OVCAR3 (cell line): ENCODE measurements around a stretch of chr6.

DNA sequence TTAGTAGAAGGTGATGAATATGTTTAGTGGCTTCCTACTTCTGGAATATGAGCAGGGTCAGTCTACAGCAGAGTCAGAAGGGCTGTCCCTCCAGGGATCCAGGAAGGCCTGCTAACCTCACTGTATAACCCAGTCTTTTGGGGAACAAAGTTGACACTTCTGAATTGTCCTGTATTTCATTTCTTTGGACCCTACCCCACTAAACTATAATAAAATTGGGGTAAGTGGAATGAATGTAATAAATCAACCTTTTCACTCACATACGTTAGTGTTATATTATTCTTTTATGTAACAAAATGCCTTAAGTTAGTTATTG, 191.0 kb downstream of the CD109 start:
- RRBS, result no CpG with 5 or more reads among the region's 1 CpG

DNA sequence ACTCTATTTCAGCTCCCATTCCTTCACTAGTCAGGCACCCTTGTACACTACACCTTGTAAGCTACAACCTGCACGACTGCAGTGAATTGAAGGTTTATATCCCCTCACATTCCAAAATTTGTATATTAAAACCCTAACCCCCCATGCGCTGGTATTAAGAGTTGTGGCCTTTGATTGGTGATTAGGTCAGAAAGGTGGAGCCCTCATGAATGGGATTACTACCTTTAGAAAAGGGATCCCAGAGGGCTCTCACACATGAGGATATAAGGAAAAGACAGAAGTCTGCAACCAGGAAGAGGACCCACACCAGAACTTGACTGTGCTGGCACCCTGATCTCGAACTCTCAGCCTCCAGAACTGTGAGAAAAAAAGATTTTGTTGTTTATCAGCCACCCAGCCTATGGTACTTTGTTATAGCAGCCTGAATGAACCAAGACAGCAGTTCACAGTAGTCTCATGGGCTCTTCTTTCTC, 47.2 kb upstream of the TMEM30A start:
- RRBS, result no CpG with 5 or more reads among the region's 3 CpGs

- RRBS, result no CpG with 5 or more reads among the region's 19 CpGs
These were observed 65.0 kb upstream of the TMEM30A start for GRCh38 chr6:75349574-75350026.

GRCh38 chr6:75602221-75603242, 852 bp downstream of the SENP6 start:
- RRBS, result 4% methylated on average over 33 of the region's 75 CpGs

GRCh38 chr6:75703997-75704425, 45.0 kb upstream of the MYO6 start:
- RRBS, result no CpG with 5 or more reads among the region's 7 CpGs

- RRBS, result no CpG with 5 or more reads among the region's 24 CpGs
These were observed 586.5 kb downstream of the HTR1B start for GRCh38 chr6:76876731-76877310.

GRCh38 chr6:77258747-77259423, 204.4 kb downstream of the HTR1B start:
- RRBS, result no CpG with 5 or more reads among the region's 4 CpGs

DNA sequence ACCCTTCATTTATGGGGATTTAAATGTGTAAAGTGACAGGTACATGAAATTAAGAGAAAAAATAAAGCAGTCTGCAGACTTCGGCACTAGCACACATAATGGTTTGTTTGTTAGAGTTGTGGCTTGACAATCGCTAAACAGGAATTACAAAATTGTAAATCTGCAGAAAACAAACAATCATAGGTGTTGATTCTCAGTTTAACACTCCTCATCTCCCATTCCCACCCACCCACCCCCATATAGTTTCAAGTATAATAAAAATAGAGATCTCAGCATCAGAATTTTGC, 2.0 kb downstream of the HTR1B start:
- RRBS, result no CpG with 5 or more reads among the region's 2 CpGs

GRCh38 chr6:77834870-77835119, 182.0 kb downstream of the MEI4 start:
- RRBS, result no CpG with 5 or more reads among the region's 2 CpGs

GRCh38 chr6:79233473-79234324, 155.6 kb upstream of the PHIP start:
- RRBS, result 10% methylated on average over 14 of the region's 51 CpGs

- RRBS, result 7% methylated on average over 6 of the region's 45 CpGs
These were observed 156.5 kb upstream of the PHIP start for GRCh38 chr6:79234325-79235145.

- RRBS, result 3% methylated on average over 15 of the region's 35 CpGs
These were observed 146.9 kb downstream of the SH3BGRL2 start for GRCh38 chr6:79777756-79778754.

GRCh38 chr6:80020370-80020795, 15.9 kb downstream of the TTK start:
- RRBS, result no CpG with 5 or more reads among the region's 3 CpGs

GRCh38 chr6:80301011-80301685, 194.7 kb downstream of the BCKDHB start:
- RRBS, result no CpG with 5 or more reads among the region's 4 CpGs

DNA sequence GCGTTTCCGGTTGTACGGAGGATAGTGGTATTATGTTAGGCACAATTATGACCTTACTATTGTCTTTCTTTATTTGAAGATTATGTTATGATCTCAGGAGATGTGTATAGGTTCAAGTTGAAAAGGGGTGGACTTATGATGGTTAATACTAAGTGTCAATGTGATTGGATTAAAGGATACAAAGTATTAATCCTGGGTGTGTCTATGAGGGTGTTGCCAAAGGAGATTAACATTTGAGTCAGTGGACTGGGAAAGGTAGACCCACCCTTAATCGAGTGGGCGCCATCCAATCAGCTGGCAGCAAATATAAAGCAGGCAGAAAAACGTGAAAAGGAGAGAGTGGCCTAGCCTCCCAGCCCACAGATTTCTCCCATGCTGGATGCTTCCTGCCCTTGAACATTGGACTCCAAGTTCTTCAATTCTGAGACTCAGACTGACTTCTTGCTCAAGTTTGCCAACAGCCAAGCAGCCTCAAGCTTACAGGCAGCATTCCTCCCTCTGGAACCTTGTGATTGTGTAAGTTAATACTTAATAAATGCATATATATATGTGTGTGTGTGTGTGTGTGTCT, 284.2 kb downstream of the BCKDHB start:
- RRBS, result no CpG with 5 or more reads among the region's 6 CpGs

GRCh38 chr6:80527442-80528682, 421.4 kb downstream of the BCKDHB start:
- RRBS, result no CpG with 5 or more reads among the region's 8 CpGs

DNA sequence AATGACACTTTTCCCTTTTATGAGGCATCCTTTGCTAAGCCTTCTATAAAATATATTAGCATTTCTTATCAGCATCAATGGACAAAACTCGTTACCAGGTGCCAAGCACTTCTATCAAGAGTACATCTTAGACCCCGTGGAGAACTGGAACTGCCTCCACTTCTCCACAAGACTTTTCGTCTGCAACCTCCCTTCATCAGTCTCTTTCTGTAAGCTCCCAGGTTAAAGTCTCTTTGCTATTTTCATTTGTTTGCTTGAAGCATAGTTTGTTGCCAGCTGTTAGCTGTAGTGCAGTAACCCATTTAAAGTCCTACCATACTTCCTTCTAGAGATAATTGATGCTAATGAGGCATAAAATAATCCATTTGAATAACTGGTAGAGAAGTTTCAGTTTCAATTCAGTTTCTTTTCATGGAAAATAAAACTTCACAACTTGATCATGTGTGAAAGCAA, 68.3 kb upstream of the TENT5A start:
- RRBS, result no CpG with 5 or more reads among the region's 3 CpGs

GRCh38 chr6:82143025-82143470, 104.5 kb downstream of the IBTK start:
- RRBS, result no CpG with 5 or more reads among the region's 10 CpGs

DNA sequence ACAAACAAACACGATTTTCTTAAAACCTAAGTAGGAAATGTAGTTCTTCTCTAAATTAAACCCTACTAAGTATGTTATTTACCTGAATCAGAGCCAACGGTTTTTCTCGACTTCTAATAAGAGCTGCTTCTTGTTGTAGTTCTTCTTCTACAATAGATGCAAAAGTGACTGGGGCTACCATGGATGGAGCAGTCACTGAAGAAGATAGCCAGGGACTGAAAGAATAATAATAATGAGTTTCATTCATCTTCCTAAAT, 75.3 kb downstream of the IBTK start:
- RRBS, result no CpG with 5 or more reads among the region's 3 CpGs